ENCODE measurements around a stretch of chr6.

DNA sequence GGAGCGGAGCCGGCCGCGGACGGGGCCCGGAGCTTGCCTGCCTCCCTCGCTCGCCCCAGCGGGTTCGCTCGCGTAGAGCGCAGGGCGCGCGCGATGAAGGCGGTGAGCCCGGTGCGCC lies 351 bp downstream of the ID4 start:
- PRO-cap: no peak

- PRO-cap: no peak
These were observed 94.6 kb downstream of the MBOAT1 start for GRCh38 chr6:20117535-20118111.

DNA sequence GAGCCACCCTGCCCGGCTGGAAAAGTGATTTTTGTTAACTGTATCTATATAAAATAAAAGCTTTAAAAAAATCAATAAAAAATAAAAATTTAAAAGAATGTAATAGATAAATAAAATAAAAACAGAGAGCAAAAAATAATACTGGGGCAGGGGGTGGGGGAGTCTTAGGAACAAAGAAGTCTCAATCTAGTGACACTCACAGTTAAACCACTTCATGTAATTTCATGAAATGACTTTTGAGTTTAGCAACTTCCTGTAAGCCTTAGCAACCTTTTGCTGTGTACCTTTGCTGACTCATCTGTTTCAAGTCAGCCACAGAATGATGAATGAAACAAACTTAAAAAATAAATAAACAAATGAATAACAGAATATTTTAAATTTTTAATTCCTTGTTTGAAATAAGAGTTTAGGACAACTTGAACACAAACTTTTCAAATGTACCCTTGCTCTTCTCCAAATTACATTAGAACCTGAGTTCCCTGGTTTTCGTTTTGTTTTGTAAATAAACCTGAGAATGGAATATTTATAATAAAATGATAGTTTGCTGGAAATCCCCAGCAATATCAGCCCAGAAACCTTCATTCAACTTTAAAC lies 10.3 kb downstream of the MBOAT1 start:
- PRO-cap: no peak

DNA sequence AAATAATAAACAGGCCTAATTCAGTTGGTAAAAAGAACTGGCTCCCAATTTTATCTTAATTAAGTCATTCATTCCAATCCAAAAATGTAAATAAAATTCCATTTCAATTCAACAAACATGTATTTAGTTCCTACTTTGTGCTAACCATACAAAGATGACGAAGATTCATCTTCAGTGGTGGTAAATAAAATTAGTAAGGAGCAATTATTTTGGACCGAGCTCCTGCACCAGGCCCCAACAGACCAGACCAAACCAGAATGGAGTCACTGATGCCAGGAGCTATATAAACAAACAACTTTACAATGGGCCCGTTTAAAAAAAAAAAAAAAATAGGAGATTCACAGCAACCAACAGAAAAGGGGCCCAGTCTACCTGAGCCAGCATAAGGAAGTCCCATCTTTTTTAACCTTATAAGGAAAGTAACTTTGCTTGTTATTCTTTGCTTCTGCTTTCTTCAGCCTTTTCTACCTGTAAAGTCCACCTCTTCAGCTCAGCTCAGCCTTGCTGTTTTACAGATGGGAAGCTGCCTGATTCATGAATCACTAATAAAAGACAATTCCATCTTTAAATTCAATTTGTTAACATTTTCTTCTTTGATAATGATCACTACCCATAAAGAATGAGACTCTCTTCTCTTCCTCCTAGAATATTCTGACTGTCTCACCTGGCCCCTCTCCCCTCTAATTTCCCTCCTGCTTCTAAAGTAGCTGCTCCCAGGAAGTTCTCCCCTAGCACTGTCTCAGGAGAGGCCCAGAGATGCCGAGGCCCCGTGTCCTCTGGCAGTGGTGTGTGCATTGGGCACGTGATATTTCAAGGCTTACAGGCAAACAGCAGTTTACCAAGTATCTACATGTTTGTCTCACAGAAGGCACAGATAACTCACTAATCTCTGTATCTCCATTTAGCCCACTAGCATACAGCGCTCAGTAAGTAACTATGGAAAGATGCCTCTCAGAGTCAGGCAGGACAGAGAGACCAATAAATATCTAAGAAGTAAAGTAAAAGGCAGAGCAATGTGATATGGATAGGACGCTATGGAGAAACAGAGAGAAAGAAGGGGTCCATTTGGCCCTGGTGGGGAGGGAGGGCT lies 8.4 kb downstream of the MBOAT1 start:
- PRO-cap: no peak

DNA sequence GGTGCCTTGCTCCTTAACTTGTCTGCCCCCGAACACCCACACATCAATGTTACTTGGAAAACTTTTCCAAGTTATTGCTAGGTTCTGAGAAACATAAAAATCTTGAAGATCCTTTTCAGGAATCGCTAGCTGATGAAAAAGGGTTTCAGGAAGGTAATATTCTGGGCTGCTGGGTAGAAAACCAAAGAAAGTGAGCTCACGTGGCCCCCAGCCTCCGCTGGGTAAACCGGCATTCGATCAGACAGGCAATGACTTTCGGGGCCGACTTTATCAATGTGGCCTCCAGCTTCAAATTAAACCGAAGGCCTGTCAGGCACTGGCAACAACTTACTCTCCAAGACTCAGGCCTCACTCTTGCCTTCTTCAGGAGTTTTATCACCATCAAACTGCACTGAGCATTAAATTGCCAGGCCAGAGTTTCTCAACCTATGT lies 878 bp upstream of the MBOAT1 start:
- PRO-cap: bidirectional peak, plus-strand start outside the sequence, minus-strand start at position 295 of the sequence

GRCh38 chr6:20334306-20334825 lies 67.3 kb upstream of the E2F3 start:
- PRO-cap: no peak

DNA sequence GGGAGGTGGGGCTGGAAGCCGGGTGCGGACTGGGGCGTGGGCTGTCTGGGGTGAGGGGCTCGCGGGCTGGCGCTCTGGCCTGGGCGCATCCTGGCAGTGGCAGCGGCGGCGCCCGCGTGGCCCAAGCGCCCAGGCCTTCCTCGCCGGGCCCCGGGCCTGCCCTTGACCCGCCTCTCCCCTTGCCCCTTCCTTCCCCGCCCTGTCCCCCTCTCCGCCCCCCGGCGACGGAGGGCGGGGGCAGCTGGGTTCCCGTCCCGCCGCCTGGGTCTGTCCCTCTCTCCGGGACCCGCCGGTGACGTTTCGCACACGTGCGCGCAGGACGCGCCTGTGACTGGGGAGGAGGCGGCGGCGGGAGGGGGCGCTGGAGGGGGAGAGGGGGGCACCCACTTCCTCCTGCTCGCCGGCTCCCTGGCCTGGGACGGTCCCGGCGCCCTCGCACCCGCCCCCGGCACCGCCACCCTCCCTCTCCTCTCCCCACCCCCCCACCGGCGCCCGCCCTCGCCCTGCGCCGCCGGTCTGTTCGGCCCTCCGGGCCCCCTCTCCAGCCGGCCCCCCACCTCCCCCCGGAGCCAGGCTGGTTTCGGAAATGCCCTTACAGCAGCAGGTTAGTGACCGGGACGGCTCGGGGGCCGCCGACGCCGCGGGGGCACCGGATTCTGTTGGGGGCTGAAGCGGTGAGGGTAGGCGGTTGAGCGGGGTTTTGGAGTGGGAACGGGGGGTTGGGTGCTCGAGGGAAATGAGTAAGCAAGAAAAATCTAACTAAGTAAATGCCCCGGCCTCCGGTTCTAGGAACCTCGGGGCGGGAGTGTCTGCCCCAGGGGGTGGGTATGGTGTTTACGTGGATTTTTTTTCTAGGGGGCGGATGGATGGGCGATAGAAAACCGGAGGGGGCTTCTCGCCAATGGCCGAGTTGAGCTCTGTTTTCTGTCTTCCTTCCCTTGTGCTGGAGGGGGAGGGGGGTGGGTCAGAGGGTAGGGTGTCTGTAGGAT lies 1.8 kb downstream of the E2F3 start:
- PRO-cap: bidirectional peak, plus-strand start at position 386 of the sequence, minus-strand start outside the sequence; bidirectional peak, plus-strand start outside the sequence, minus-strand start at position 945 of the sequence

GRCh38 chr6:20533889-20534252 lies 386 bp upstream of the CDKAL1 start:
- PRO-cap: no peak

- PRO-cap: no peak
These were observed 66.9 kb downstream of the CDKAL1 start for GRCh38 chr6:20600823-20601930.

DNA sequence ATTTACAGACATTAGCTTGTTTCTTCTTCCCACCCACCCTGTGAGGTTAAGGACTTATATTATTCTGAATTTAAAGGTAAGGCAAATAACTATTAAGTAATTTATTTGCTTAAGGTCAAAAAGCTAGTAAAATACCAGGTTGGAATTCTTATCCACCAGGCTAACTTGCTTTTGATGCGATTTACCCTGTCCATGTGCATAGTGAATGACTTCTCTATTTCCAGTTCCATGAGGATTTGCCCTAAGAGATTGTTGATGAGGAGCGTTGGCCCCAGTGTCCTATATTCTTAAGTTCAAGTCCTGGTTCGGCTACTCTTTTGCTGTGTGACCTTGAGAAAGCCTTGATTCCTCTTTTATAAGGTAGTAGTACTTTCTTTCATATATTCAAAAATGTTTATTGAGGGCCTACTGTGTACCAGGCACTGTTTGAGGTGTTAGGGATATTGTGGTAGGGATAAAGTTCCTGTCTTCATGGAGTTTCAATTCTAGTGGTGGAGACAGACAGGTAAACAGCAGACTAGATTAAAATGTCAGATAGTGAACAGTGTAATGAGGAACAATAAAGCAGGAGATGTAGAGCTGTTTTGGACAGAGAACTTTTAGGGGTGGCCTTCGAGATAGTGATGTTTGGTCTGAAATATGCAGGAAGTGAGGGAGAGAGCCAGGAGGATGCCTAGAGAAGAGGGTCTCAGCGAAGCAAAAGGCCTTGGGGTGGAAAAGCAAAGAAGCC lies 286.3 kb downstream of the CDKAL1 start:
- PRO-cap: no peak

- PRO-cap: no peak
These were observed 335.0 kb upstream of the SOX4 start for GRCh38 chr6:21258505-21258975.

- PRO-cap: no peak
These were observed 55.4 kb upstream of the SOX4 start for GRCh38 chr6:21538158-21538453.

DNA sequence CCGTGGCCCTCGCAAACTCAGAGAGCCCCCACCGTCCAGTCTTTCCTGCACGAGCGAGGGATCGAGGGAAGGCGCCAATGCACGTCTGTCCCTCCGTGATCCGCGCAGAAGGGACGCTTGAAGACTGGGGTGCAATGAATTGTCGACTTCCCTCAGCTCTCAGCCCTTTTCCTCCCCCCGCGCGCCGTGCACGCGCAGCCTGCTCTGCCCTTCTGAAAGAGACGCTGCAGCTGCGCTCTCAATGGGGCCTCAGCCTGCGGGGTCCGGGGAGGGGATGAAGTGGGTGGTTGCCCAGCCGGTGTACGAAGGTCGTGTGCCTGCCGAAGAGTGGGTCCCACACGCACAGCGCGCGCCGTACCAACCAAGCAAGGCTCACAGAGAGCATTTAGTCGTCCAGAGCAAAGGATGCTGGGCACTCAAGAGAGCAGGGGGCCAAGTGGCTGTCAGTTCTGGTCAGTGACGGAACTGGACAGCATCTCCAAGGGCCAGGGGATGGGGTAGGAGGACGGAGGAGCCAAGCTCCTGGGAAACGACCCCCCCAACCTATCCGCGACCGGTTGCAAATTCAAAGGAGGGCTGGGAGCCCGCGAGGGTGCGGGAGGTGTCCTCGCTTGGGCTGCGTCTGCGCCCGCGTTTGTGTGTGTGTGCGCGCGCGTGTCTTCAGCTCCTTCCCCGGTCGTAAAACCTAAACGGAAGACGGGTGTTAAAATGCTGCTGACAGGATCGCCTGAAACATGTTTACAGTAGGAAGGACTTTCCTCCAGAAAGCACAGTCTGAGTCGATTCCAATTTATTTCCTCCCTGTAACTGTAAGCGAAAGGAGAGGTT lies 5.3 kb upstream of the SOX4 start:
- PRO-cap: bidirectional peak, plus-strand start at position 216 of the sequence, minus-strand start at position 126 of the sequence; bidirectional peak, plus-strand start at position 666 of the sequence, minus-strand start at position 636 of the sequence

GRCh38 chr6:21589114-21589247 lies 4.6 kb upstream of the SOX4 start:
- PRO-cap: no peak

GRCh38 chr6:21589248-21589699 lies 4.3 kb upstream of the SOX4 start:
- PRO-cap: no peak

DNA sequence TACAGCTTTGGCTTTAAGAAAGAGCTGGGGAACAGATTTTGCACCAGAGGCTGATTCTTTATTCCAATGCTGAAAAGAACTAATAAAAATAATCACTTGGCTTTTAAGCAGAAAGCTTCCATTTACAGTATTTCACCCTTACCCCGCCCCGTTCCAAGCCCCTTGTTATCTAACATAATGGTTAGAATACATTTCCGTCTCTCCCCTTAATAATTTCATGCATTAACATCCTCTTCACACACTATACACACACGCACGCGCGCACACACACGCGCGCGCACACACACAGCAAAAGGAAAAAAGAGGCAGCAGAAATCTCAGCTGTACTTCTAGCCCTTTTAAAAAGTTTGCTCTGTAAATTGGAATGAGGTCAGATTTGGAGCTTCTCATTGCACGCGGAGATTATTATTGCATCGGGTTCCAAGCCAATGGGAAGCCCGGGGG lies 317 bp upstream of the SOX4 start:
- PRO-cap: bidirectional peak, plus-strand start outside the sequence, minus-strand start at position 302 of the sequence

DNA sequence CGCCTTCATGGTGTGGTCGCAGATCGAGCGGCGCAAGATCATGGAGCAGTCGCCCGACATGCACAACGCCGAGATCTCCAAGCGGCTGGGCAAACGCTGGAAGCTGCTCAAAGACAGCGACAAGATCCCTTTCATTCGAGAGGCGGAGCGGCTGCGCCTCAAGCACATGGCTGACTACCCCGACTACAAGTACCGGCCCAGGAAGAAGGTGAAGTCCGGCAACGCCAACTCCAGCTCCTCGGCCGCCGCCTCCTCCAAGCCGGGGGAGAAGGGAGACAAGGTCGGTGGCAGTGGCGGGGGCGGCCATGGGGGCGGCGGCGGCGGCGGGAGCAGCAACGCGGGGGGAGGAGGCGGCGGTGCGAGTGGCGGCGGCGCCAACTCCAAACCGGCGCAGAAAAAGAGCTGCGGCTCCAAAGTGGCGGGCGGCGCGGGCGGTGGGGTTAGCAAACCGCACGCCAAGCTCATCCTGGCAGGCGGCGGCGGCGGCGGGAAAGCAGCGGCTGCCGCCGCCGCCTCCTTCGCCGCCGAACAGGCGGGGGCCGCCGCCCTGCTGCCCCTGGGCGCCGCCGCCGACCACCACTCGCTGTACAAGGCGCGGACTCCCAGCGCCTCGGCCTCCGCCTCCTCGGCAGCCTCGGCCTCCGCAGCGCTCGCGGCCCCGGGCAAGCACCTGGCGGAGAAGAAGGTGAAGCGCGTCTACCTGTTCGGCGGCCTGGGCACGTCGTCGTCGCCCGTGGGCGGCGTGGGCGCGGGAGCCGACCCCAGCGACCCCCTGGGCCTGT lies 1.4 kb downstream of the SOX4 start:
- PRO-cap: bidirectional peak, plus-strand start at position 134 of the sequence, minus-strand start at position 81 of the sequence; bidirectional peak, plus-strand start at position 586 of the sequence, minus-strand start at position 532 of the sequence

- PRO-cap: no peak
These were observed 328.5 kb downstream of the SOX4 start for GRCh38 chr6:21921924-21922487.

GRCh38 chr6:23650583-23651277 lies 475.3 kb upstream of the NRSN1 start:
- PRO-cap: no peak

GRCh38 chr6:24156474-24156839 lies 30.4 kb downstream of the NRSN1 start:
- PRO-cap: no peak